T-cell (primary cell): ENCODE measurements around a stretch of chr7.

GRCh38 chr7:101240237-101241407 lies 3.0 kb upstream of the CLDN15 start:
- PRO-cap, 7 experiments = no peak in any of the 7 experiments

DNA sequence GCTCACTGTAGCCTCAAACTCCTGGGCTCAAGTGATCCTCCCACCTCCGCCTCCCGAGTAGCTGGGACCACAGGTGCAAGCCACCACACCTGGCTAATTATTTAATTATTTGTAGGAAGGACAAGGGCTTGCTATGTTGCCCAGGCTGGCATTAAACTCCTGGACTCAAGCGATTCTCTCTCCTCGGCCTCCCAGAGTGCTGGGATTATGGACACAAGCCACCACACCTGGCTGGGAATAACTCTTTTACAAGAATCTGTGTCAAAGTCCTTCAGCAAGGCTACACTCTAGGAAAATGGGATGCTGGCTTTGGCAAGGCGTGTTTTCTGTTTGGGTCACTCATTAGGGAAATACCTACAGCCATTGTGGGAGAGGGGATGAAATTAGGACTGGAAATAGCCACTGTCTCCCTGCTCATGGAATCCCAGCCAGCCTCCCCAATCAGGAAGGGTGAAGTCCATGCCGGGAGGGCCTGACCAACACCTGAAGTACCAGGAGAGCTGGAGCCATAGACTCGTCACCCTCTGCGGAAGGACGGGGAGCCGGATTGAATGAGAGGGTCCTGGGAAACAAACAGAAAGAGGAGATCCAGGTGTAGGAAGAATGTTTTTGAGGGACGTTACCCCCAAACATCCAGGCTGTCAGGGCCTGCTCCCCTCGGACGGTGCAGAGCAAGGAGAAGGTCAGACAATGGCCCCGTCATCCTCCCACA lies 72.2 kb upstream of the MYL10 start:
- PRO-cap, 7 experiments = no peak in any of the 7 experiments

GRCh38 chr7:101717677-101718403 lies 88.7 kb upstream of the MYL10 start:
- PRO-cap, 7 experiments = peak in 1 of 7 experiments; most common plus-strand start chr7:101717910 (in 1); most common minus-strand start chr7:101717781 (in 1)

DNA sequence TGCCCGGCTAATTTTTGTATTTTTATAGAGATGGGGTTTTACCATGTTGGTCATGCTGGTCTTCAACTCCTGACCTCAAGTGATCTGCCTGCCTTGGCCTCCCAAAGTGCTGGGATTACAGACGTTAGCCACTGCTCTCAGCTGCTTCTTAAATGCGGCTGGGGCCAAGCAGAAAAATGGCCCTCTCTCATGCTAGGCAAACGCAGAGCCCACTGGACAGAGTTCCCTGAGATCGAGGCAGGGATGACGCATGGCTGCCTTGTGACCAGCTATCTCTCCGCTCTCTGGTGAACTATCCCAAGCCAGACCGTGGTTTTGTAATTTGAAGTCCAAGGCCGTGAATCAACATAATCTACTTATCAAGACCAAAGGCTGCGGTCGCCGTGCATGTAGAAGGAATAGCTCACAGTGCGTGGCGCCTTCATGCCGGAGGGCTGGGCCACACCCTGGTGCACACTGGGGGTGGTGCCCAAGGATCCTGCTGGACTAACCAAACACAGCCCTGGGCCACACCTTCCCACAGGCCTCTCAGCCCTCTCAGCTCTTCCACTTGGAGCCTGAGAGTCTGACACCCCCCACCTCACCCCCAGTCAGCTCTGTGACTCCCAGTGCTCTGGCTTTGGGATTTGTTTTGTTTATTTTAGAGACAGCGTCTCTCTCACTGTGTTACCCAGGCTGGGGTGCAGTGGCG lies 88.1 kb upstream of the CUX1 start:
- PRO-cap, 7 experiments = no peak in any of the 7 experiments

DNA sequence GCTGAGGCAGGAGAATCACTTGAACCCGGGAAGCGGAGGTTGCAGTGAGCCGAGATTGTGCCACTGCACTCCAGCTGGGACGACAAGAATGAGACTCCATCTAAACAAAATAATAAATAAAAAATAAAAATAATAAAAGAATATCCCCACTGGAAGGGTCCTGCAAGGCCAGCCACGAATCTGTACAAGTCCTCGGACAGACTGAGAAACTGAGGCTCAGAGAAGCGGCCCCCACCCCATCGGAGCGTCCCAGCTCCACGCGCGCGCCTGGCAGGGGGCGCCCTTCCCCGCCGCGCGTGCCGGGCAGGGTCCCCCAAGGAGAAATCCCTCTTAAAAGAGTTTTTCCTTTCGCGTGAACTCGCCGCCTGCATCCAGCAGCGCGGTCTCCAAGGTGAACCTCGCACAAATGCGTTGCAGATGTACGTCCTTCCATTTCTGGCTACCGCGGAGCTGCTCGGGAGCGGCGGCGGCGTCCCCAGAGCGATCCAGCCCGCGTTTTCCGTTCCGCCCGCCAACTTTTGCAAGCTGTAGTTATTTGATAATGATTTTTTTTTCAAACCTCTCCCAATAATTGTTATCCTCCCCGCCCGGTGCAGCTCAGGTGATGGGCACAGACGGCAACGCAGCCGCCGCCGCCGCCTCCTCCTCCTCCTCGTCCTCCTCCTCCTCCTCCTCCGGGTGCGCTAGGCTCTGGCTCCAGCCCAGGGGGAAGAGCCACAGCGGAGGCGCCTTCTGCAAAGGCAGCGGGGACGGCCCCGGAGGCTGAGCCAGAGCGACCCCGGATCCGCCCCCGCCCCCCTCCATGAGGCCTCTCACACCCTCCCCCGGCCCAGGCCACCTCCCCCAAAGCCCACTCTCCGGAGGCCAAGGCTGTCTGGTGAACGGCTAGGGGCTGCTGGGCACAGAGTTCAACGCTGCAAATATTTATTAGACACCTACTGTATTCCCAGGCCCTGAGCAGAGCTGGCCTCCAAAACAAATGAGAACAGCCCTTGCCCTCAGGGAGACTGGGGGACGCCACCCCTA lies 74.1 kb upstream of the CUX1 start:
- PRO-cap, 7 experiments = no peak in any of the 7 experiments

GRCh38 chr7:101814505-101815246 lies 2.8 kb upstream of the CUX1 start:
- PRO-cap, 7 experiments = no peak in any of the 7 experiments

GRCh38 chr7:101858844-101859544 lies 41.6 kb downstream of the CUX1 start:
- PRO-cap, 7 experiments = no peak in any of the 7 experiments

DNA sequence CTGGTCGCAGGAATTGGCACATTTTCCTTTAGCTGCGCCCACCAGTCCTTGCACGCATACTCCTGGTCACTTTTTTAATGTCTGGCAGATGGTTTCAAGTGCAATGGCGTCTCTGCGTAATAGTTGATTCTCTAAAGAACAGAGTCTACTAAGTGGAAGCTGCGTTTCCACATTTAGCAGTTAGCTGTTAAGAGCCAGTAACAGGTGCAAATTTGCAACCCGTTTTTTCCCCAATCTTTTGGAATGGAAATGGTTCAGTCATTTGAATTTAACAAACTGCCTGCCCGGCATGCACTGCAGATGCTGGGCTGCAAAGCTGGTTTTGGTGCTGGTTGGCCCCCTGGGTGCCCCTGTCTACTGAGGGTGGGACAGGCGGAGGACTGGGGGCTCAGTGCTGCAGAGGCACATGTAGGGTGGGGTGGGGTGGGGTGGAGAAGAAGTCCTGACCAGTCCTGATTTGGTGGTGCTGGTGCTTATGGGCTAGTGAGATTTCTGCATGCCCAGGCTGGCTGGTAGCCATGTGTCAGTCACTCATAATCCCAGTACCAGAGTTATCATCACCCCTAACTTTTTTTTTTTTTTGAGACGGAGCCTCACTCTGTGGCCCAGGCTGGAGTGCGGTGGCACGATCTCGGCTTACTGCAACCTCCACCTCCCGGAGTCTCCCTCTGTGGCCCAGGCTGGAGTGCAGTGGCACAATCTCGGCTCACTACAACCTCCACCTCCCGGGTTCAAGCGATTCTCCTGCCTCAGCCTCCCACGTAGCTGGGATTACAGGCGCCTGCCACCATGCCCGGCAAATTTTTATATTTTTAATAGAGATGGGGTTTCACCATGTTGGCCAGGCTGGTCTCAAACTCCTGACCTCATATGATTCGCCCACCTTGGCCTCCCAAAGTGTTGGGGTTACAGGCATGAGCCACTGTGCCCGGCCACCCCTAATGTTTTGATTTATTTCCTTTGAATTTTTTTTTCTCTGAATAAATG lies 44.1 kb downstream of the CUX1 start:
- PRO-cap, 7 experiments = no peak in any of the 7 experiments

DNA sequence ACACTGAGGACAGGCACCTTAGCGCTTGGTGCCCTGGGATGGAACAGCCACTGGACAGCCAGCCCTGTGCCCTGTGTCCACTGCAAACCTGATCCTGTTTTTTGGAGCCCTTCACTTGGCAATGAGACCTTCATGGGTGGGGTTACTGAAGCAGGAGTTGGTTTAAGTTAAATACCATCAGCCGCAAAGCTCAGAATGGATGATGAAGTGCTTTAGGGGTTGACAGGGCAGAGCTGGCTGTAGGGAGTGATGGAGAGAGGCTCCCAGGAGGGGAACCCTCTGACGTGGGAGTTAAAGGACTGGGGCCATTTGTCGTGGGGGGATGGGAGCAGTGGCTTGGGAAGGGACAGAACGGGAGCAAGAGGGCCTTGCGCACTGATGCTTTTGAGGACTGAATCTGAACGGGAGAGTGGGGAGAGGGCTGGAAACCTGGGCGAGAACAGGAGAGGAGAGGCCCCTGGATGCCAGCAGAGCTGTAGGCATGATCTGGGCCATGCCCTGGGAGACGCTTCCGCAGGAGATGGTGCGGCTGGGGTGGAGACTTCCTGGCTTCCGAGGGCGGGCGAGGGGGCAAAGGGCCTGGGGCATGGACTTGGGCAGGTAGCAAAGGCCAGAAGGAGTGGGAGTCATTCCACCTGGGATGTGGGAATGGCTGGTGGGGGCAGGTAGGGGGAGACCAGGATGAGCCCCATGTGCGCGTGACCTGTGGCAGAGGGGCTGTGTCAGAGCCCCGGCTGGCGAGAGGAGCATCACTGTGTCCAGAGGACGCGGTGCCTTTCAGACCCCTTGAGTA lies 51.3 kb downstream of the CUX1 start:
- PRO-cap, 7 experiments = no peak in any of the 7 experiments

DNA sequence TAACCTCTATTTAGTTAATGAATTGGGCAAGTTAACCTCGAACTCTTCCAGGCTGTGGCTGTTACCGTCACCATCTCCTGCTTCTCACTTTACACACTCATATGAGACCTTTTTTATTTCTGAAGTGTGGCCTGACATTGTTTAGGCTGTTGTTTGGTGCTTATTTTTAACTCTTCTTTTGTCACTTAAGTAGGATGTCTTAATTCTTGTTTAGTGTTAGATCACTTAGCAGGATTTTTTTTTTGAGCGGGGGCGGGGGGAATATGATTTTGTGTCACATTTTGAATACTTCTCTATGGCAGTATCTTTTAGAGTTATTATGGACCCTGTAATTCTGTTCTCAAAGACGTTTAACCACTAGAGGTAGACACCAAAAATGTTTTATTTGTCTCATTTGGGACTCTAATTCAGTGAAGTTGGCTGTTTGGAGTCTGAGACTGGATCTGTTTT lies 73.4 kb downstream of the CUX1 start:
- PRO-cap, 7 experiments = no peak in any of the 7 experiments

DNA sequence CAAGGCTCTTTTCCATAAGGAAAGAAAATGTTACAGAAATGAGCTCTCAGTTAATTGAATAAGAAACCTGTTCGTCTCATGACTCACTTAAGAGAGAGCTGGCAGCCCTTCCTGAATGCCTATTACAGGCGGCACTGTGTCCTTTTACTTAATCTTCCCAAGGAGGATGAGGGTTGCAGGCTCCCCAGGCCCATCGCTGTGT lies 168.8 kb downstream of the CUX1 start:
- PRO-cap, 7 experiments = no peak in any of the 7 experiments

DNA sequence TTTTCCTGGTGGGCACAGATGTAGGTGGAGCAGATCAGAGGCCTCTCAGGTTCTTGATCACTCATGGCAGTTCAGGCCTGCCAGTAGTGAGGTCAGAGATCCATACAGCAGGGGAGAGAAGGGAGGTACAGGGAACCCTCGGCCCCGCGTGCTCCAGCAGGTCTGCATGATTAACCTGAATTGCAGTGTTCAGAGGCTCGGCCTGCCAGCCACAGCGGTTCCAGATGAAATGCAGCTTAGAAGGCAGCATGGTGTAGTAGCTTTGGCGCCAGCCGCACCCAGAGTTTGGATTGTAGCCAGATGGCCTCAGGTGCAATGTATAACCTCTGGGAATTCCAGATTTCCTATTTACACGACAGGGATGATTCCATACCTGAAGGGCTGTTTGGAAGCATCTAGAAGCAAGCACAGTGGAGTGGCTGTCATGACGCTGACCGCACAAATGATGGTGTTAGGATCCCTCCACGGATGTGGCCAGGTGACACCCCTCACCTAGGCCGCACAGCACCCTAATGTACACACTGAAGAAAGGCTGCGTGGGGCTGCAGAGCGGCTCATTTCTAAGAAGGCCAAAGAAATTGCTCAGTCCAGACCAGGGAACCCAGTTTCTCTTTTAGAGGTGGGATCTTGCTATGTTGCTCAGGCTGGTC lies 191.6 kb downstream of the CUX1 start:
- PRO-cap, 7 experiments = no peak in any of the 7 experiments

DNA sequence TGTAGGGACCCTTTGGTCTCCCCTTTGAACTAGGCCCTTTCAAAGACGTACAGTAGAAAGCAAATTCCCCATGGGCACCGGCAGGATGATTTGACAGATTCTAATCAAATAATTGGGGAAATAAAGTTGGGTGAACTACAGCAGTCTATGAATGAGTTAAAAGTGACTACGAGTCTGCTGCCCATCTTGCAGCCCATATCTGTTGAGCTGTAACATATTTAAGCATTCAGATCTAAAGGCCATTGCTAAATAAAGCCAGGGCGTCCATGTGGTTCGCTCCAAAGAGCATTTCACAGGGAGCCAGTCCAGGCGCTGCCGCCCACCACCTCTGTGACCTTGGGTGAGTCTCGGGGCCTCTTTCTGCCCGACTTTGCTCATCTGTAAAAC lies 223.0 kb downstream of the CUX1 start:
- PRO-cap, 7 experiments = no peak in any of the 7 experiments

DNA sequence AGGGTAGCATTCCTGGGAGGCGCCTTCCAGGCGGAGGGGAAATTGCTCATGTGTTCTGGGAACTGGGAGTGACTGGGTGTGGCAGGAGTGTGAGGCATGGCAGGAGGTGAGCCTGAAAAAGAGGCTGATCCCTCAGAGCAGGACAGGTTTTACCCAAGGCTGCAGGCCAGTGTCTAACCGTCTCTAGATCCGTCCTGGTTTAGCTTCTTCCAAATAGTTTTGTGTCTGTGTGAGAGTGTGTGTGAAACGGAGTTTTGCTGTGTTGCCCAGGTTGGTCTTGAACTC lies 222.7 kb upstream of the SH2B2 start:
- PRO-cap, 7 experiments = no peak in any of the 7 experiments

DNA sequence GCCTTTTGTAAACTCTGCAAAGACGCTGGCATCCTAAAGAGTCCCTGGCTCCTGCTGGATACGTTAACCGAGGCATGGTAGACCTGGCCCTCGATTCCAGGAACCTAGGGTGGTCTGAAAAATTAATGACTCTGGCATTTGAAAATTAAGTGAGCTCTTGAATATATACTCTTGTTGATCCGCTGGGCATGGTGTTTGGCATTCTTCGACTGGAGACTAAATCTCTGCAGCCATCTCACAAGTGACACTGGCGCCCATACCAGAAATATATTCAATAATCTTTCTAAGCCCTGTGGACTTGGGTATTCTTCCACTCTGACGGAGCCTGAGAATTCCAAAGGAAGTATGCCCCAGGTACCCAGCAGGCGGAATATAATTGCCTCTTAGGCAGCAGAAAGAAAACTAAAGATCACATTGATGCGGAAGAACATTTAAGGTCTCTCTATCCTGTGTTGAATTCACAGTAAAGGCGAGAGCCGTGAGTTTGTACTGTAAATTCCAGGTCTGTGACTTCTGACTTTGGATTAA lies 191.1 kb upstream of the SH2B2 start:
- PRO-cap, 7 experiments = peak in 1 of 7 experiments; most common plus-strand start position 328 of the sequence (in 1)

- PRO-cap, 7 experiments = no peak in any of the 7 experiments
Observed at GRCh38 chr7:102253247-102253466, 33.5 kb upstream of the SH2B2 start.

GRCh38 chr7:102284692-102285958 lies 1.5 kb upstream of the SH2B2 start:
- PRO-cap, 7 experiments = no peak in any of the 7 experiments

- PRO-cap, 7 experiments = peak in 1 of 7 experiments; most common plus-strand start chr7:102329538 (in 1)
Observed at GRCh38 chr7:102329258-102329814, 26.9 kb downstream of the SPDYE6 start.

GRCh38 chr7:102430701-102431325 lies 2.6 kb upstream of the ORAI2 start:
- PRO-cap, 7 experiments = peak in 3 of 7 experiments; most common plus-strand start chr7:102431141 (in 1); most common minus-strand start chr7:102431006 (in 1)

DNA sequence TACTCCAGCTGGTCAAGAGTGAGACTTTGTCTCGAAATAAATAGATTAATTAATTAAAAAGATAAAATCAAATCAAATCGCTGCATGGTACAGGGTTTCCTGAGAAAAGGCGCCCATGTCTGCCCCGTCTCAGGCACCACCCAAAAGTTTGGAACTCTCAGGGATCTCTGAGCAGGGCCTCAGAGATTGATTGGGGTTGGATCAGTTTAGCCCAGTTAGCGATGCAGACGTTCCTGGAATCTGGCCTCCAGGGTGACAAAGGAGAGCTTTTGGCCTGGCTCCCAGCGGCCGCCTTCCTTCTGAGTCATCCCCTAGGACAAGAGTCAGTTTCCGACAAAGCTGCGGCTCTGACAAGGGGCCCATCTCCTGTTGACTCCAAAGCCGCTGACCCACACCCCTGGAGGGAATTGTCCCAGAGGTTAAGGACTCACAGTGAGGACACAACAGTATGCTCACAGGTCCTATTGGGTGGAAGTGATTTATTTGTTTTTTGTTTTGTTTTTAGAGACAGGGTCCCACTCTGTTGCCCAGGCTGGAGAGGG lies 6.7 kb downstream of the ORAI2 start:
- PRO-cap, 7 experiments = no peak in any of the 7 experiments